H4 (cell line): ENCODE measurements around a stretch of chr13.

- RAMPAGE, long total RNA = no peak
Measured at GRCh38 chr13:32337876-32338600, 22.7 kb downstream of the BRCA2 start.

- RAMPAGE, long total RNA = no peak
Measured at GRCh38 chr13:32427738-32427945, 288 bp downstream of the N4BP2L1 start.

DNA sequence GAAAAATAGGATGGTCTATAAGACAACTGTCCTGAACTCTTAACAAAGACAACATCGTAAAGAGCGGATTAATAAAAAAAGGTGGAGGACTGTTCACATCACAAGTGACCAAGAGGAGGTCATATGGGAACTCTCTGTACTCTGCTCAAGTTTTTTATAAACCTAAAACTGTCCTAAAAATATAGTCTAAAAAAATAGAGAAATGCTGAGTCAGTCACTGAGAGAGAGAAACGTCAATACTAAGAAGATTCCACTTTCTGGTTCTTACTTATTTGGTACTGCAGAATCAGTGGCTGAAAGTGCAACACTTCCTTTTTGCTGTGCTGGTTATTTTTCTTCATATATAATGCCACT lies 44.1 kb upstream of the N4BP2L1 start:
- RAMPAGE, long total RNA = no peak

DNA sequence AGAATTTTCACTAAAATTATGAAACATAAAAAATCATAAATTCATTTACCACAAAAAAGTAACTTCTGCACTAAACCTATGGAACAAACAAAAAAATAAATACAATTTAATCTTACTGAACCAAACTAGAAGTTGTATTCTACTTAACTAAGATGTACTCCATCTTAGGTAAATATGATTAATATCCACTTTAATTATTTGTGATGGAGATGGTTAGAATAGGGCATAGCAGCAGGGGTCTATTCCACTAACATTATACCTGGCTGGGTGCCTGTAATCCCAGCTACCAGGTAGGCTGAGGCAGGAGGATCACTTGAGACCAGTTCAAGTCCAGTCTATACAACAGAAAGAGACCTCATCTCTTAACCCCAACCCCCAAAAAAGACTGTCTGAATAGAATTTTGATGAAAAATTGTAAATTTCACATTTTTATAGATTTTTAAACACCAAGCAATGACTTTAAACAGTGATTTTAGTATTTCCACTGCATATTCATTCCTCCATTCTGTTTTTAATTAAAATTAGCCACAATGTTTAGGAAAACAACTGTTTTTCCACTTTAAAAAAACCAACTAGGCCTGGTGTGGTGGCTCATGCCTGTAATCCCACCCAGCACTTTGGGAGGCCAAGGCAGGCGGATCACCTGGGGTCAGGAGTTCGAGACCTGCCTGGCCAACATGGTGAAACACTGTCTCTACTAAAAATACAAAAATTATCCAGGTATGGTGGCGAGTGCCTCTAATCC lies 24.1 kb downstream of the N4BP2L2 start:
- RAMPAGE, long total RNA = no peak

DNA sequence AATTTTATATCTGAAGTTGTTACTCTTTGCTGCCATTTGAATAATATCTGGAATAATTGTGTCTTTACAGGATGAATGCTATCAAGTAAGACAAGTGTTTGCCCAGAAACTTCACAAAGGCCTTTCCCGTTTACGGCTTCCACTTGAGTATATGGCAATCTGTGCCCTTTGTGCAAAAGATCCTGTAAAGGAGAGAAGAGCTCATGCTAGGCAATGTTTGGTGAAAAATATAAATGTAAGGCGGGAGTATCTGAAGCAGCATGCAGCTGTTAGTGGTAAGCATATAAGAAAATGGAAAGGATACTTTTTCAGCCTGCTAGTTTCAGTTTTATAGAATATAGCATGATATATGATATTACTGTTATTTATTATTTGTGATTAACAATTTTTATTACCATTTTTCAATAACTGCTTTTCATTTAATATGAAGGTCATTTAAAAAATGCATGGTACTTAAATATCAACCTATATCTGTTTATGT lies 167.1 kb downstream of the PDS5B start:
- RAMPAGE, long total RNA = no peak

DNA sequence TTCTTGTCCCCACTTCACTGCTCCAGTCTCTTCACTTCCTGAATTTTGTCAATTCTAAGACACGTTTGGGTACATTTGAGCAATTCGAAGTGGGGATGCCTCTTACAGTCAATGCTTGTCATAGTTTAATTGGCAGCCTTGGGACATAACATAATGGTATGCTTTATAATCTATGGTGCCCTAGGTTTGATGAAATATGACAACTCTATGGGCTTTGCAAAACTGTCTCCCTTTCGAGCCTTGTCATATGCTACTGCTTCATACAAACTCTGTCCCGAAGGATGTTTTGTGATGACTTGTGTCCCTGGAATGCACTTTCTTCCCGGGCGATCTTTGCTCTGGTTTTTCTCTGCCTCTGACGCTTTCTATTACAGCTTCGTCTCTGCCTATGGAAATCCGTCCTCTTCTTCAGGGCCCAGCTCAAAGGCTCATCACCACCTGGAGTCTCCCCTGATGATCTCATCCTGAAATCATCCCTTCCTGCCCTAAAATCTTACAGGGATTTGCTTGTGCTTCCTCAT lies 191.6 kb upstream of the KL start:
- RAMPAGE, long total RNA = no peak

- RAMPAGE, long total RNA = no peak
Measured at GRCh38 chr13:32889667-32890002, 126.6 kb upstream of the KL start.

- RAMPAGE, long total RNA = no peak
Measured at GRCh38 chr13:33235135-33235759, 50.3 kb downstream of the STARD13 start.

DNA sequence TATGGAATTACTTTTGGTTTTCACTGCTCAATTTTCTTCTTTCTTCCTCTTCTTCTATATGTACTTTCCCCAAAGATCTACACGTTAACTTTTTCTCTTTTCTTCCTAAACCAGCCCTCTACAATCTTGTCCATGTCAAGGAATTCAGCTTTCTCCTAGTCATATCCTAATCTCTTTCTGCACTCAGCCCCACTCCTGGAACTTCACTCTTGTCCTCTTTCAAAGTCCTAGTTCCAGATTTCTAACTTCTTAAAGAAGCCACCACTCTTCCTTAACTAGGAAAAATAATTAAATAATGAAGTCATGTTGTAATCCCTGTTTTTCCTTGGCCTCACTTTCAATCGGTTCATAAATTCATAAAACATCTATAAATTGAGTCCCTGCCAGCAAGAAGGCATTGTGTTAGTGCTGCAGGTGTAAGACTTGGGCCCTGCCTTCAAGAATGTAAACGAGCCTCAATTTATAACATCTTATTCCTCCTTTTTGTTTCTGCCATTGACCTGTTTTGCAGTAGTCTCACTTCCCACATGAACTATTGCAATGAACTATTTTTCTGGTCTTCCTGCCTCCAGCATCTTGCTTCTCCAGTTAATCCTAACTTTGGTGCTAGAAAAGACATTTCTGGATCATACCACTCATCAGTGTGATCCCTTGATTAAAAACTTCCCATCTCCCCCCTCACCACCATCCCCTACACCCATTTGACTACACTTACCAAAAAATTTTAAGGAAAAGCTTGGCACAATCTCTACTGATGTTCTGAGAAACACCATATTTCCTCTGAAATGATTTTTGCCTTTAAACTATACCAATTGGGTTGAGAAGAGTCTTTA lies 48.4 kb downstream of the STARD13 start:
- RAMPAGE, long total RNA = no peak

GRCh38 chr13:33263990-33264541 lies 21.5 kb downstream of the STARD13 start:
- RAMPAGE, long total RNA = no peak

GRCh38 chr13:33274270-33274741 lies 11.2 kb downstream of the STARD13 start:
- RAMPAGE, long total RNA = no peak

- RAMPAGE, long total RNA = no peak
Measured at GRCh38 chr13:33282601-33283269, 2.8 kb downstream of the STARD13 start.

DNA sequence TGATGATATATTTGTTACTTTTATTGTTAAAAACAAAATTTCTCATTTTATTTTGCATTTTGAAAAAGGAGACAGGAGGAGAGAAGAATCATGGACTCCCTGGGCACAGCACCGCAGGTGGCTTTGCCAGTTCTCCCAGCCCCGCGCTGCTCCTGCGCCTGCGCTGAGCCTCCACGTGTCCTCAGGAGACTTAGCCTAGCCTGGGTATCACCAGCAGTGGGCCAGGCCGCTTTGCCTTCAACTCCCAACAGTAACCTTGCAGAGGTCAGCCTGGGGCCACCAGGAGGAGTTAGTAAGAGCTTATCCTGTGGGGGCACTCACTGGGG lies 207.6 kb upstream of the RFC3 start:
- RAMPAGE, long total RNA = no peak

- RAMPAGE, long total RNA = start-site peak on the plus strand at chr13:33679488-33679557, 6 reads
Measured at GRCh38 chr13:33679168-33679695, 138.7 kb upstream of the RFC3 start.

GRCh38 chr13:33800248-33800720 lies 17.7 kb upstream of the RFC3 start:
- RAMPAGE, long total RNA = no peak

DNA sequence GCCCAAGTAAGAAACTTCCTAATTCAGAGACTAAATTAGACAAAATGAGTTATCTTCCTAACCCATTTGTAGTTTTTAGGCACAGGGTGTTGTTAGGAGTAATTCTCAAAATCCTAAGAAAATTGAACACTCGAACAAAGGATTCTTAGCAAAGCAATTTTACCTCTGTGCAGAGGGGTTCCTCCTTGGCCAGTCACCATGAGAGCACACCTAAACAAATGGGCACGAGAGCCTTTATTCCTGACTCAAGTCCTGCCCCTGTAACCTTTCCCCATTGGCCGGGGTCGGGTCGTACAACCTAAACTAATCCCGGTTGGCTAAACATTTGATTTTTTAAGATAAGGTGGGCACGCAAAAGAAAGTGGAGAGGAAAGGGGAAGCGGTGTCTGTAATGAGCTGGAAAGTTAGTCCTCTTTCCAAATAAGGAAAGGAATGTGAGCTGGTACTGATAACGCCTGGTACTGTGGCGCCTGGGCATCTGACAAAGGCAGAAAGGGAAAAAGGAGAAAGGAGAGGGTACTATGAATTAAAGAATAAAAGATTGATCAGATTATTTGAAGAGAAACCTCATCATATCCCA lies 335.4 kb downstream of the RFC3 start:
- RAMPAGE, long total RNA = no peak

DNA sequence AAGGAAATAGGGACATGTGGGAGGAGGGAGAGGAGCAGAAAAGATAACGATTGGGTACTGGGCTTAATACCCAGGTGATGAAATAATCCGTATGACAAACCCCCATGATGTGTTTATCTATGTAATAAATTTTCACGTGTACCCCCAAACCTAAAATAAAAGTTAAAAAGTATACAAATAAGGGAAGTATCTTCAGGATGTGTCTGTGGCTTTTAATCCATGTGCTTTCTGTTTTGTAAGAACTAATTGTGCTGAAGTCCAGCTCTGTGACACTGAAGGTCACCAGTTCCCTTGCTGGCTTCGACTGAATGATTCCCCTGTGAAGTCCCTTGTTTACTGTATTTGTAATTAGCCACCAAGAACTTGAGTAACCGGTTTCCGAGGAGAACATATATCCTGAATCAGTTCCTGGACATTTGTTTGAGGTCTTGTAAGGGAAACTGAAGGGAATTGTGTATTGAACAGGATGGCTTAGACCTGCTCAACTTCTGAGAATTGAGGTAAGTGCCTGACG lies 529.7 kb downstream of the RFC3 start:
- RAMPAGE, long total RNA = no peak

- RAMPAGE, long total RNA = no peak
Measured at GRCh38 chr13:35349469-35350084, 126.9 kb downstream of the MAB21L1 start.

- RAMPAGE, long total RNA = no peak
Measured at GRCh38 chr13:35862334-35863028, 268.7 kb downstream of the DCLK1 start.

DNA sequence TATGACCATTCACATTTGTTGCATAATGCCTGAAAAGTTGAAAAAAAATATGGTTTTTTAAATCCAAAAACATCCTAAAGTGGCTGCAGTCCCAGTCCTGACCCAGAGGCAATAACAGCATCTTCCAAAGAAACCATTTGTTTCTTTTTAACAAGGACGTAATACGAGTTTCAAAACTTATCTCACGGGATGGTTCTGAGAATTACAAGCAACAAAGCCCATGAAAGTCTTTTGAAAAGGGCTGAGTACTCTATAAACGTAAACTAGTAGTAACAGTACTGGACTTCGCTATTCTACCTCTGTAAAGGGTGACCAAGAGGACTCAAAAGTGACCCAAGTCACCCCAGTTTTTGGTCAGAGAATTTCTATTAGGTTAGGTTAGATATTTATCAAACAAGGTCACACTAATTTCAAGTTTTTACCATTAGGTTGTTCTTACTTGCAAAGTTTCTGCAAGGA lies 61.1 kb downstream of the DCLK1 start:
- RAMPAGE, long total RNA = no peak